SK-MEL-5 (cell line): ENCODE results near the genes CYP2S1 and ERICH4.

RAMPAGE:
- cytosol, long total RNA, result no peak
- long total RNA, result no peak
- nucleus, long total RNA, result no peak
These were observed 8.7 kb upstream of the SHKBP1 start for GRCh38 chr19:40567799-40568487.

DNA sequence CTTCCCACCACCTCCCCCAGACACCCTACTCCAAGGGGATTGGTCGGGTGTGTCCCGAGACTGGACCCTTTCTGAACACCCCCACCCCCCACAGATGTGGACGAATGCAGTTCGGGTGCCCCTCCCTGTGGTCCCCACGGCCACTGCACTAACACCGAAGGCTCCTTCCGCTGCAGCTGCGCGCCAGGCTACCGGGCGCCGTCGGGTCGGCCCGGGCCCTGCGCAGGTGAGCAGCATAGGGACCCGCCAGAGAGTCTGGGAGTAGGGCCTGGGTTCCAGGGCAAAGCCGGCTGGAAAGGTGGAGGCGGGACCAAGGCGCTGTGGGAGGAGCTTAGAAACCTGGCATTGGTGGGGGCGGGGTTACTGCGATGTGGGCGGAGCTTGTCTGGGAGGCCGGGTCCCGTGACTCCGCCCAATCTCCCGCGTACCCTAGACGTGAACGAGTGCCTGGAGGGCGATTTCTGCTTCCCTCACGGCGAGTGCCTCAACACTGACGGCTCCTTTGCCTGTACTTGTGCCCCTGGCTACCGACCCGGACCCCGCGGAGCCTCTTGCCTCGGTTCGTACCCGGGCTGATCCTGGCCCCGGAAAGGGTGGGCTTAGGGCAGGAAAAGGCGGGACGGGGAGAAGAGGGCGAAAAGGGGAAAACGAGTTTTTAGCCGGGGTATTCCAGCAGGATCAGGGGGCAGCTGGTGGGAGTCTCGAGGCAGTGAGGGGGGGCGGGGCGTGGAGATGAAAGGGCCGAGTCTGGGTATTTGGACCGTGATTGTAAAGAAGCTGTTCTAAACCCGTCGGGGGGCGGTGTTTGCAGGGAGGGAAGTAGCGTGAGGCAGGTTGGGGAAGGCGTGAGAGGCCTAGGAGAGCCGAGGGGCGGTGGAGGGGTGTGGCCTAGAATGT lies 12.1 kb downstream of the LTBP4 start:
RAMPAGE:
- cytosol, long total RNA, result no peak
- long total RNA, result no peak
- nucleus, long total RNA, result no peak

GRCh38 chr19:40685020-40686071 lies 5.1 kb downstream of the NUMBL start:
RAMPAGE:
- cytosol, long total RNA, result no peak
- long total RNA, result no peak
- nucleus, long total RNA, result no peak

DNA sequence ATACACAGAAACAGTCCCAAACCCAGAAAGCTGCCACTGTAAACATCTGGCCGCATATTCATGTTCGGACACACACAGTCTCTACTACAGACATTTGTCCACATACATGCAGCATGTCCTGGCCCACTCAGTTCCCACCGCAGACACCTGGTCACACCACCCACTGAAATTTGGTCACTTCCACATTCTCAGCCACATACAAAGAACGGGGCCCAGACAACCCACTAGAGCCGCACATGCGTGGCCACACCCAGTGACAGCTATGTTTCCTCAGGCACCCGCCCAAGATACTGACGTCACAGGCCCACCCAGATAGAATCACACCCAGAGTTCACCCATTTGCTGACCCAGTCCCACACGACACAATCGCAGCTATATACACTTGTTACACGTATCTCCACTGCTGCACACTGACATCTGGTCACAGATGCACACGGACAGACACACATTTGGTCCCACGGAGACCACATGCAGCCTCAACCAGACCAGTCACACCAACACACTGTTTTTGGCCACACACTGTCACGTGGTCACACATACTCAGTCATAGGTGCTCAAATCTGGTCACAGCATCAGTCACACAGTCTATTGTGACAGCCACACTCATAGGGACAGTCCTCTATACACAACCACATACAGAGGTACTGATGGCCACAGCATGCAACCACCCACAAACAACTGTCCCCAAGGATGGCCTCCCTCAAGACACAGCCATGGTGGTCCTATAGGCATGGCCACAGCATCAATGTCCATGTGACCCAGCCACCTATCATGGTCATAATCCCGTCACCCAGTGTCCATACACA lies 2.8 kb downstream of the NUMBL start:
RAMPAGE:
- cytosol, long total RNA, result no peak
- long total RNA, result no peak
- nucleus, long total RNA, result no peak

DNA sequence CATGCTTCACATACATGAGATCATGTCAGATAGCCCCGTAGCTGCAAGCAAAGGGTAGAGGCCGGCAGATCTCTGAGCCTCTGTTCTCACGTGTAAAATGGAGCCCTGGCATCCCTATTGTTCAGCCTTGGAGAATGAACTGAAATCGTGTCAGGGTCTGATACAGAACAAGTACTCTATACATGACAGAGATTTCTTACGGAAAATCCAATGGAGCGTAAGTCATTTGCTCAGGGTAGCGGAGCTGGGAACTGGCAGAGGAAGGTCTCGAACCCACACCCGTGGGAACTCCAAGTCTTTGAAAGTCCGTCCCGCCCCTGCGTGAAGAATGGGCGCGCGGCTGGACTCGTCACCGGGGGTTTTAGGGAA lies 315 bp downstream of the COQ8B start:
RAMPAGE:
- cytosol, long total RNA, result no peak
- long total RNA, result no peak
- nucleus, long total RNA, result no peak

DNA sequence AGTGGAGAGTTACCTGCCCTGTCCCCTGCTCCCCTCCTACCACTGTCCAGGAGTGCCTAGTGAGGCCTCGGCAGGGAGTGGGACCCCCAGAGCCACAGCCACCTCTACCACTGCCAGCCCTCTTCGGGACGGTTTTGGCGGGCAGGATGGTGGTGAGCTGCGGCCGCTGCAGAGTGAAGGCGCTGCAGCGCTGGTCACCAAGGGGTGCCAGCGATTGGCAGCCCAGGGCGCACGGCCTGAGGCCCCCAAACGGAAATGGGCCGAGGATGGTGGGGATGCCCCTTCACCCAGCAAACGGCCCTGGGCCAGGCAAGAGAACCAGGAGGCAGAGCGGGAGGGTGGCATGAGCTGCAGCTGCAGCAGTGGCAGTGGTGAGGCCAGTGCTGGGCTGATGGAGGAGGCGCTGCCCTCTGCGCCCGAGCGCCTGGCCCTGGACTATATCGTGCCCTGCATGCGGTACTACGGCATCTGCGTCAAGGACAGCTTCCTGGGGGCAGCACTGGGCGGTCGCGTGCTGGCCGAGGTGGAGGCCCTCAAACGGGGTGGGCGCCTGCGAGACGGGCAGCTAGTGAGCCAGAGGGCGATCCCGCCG lies 1.8 kb downstream of the EGLN2 start:
RAMPAGE:
- cytosol, long total RNA, result no peak
- long total RNA, result no peak
- nucleus, long total RNA, result no peak

DNA sequence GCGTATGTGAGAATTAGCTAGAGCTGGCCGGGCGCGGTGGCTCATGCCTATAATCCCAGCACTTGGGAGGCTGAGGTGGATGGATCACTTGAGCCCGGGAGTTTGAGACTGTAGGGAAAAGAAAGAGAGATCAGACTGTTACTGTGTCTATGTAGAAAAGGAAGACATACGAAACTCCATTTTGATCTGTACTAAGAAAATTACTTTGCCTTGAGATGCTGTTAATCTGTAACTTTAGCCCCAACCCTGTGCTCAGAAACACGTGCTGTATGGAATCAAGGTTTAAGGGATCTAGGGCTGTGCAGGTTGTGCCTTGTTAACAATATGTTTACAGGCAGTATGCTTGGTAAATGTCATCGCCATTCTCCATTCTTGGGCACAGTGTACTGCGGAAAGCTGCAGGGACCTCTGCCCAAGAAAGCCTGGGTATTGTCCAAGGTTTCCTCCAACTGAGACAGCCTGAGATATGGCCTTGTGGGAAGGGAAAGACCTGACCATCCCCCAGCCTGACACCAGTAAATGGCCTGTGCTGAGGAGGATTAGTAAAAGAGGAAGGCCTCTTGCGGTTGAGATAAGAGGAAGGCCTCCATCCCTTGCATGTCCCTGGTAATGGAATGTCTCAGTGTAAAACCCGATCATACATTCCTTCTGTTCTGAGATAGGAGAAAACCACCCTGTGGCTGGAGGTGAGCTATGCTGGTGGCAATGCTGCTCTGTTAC lies 23.7 kb downstream of the EGLN2 start:
RAMPAGE:
- cytosol, long total RNA, result no peak
- long total RNA, result no peak
- nucleus, long total RNA, result no peak

GRCh38 chr19:40959095-40959477 lies 32.0 kb upstream of the CYP2B6 start:
RAMPAGE:
- cytosol, long total RNA, result no peak
- long total RNA, result no peak
- nucleus, long total RNA, result no peak

DNA sequence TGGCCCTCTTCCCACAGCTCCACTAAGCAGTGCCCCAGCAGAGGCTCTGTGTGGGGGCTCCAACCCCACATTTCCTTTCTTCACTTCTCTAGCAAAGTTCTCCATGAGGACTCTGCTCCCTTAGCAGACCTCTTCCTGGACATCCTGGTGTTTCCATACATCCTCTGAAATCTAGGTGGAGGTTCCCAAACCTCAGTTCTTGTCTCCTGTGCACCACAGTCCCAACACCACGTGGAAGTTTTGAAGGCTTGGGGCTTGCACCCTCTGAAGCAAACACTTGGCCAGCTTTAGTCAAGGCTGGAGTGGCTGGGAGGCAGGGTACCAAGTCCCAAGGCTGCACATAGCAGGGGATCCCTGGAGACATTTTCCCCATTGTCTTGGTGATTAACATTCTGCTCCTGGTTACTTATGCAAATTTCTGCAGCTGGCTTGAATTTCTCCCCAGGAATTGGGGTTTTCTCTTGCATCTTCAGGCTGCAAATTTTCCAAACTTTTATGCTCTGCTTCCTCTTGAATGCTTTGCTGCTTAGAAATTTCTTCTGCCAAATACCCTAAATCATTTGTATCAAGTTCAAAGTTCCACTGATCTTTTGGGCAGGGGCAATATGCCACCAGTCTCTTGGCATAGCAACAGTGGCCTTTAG lies 10.3 kb upstream of the CYP2B6 start:
RAMPAGE:
- cytosol, long total RNA, result no peak
- long total RNA, result no peak
- nucleus, long total RNA, result no peak

GRCh38 chr19:41128070-41128238 lies 13.7 kb downstream of the CYP2F1 start:
RAMPAGE:
- cytosol, long total RNA, result no peak
- long total RNA, result no peak
- nucleus, long total RNA, result no peak

GRCh38 chr19:41192691-41193701 lies at the start of gene CYP2S1:
CYP2S1 (plus strand) TSS chr19:41193219.
RAMPAGE:
- cytosol, long total RNA, result no peak
- long total RNA, result no peak
- nucleus, long total RNA, result no peak

DNA sequence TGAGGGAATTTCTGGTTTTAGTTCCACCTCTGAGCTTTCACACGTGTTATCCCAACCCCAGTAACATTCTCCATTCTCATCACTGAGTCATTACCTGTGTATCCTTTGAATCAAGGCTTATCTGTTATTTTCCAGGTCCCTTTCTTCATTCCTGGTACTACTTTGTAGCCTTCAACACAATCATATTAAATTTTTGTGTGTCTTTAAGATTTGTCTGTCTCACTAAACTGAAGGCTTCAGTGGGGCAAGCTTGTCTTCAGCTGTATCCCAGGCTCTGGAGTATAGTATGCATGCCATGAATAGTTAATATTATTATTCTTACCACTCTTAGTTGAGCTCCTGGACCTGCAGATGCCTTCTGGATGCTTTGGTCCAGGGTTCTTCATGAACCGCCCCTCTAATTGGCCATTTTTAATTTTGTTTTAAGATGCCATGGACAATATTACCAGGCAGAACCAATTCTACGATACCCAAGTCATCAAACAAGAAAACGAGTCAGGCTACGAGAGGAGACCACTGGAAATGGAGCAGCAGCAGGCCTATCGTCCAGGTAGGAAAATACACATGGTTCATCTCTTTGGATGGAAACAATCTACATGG lies 3.7 kb downstream of the HNRNPUL1 start:
RAMPAGE:
- cytosol, long total RNA, result no peak
- long total RNA, result no peak
- nucleus, long total RNA, result no peak

DNA sequence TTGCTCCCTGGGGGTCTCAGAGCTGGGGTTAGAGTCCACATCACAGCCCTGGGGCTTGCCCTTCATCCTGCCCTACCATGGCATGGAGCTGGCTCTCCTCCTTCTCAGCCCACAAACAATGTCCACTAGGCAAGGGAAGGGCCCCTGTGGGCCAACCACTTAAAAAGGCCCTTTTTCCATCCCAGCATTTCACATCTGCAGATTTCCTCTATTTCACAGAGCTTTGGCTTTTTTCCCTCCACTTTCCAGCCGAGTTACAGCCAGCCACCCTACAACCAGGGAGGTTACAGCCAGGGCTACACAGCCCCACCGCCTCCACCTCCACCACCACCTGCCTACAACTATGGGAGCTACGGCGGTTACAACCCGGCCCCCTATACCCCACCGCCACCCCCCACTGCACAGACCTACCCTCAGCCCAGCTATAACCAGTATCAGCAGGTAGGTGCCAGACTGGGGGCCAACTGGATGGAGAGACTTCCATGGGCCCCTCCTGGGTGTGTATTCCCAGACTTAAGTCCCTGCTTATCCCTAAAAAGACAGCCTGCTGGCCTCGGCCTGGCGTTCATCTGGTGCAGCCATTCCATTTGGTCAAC lies 4.4 kb upstream of the CCDC97 start:
RAMPAGE:
- cytosol, long total RNA, result no peak
- long total RNA, result no peak
- nucleus, long total RNA, result no peak

RAMPAGE:
- cytosol, long total RNA, result no peak
- long total RNA, result no peak
- nucleus, long total RNA, result no peak
These were observed 6.1 kb downstream of the CCDC97 start for GRCh38 chr19:41315933-41316593.

RAMPAGE:
- cytosol, long total RNA, result no peak
- long total RNA, result no peak
- nucleus, long total RNA, result no peak
These were observed 10.2 kb downstream of the CCDC97 start for GRCh38 chr19:41320277-41320521.

DNA sequence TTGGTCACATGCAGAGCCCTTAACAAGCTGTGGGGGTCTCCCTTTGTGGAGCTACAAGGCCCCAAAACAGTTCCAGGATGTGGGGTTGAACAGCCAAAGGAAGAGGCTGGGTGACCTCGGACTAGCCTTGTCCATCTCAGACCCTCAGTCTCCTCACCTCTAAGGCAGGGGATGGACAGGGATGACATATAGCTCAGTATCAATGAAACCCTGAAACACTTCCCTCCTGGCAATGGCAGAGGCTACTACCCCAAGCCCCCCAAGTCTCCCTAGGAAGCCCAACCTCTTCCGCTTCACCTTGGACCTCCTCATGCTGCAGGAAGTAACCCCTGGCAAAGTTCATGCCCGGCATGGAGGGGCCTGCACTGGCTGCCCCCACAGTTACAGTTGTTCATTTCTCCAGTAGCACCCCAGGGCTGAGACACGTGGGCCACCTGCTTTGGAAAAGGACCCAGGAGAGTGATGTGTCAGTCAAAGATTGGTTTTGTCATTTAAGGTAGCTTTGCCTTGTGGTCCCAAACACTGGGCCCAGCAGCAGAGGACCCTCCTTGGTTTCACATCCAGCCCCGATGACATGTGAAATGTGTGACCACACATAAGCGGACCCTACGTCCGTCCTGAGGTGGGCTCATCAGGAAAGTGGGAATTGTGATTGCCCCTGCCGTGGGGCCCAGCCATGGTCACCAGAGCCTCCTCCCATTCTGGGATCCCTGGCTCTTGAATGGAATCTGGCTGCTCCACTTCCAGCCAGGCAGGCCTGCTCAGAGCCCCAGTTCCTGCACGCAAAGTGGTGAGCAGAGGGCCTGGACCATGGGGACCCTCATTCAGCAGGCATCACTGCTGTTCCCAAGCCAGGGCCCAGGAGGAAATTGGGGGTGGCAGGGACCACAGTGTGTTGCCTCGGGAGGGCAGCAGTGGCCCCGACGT lies 10.8 kb downstream of the CCDC97 start:
RAMPAGE:
- cytosol, long total RNA, result no peak
- long total RNA, result no peak
- nucleus, long total RNA, result no peak

DNA sequence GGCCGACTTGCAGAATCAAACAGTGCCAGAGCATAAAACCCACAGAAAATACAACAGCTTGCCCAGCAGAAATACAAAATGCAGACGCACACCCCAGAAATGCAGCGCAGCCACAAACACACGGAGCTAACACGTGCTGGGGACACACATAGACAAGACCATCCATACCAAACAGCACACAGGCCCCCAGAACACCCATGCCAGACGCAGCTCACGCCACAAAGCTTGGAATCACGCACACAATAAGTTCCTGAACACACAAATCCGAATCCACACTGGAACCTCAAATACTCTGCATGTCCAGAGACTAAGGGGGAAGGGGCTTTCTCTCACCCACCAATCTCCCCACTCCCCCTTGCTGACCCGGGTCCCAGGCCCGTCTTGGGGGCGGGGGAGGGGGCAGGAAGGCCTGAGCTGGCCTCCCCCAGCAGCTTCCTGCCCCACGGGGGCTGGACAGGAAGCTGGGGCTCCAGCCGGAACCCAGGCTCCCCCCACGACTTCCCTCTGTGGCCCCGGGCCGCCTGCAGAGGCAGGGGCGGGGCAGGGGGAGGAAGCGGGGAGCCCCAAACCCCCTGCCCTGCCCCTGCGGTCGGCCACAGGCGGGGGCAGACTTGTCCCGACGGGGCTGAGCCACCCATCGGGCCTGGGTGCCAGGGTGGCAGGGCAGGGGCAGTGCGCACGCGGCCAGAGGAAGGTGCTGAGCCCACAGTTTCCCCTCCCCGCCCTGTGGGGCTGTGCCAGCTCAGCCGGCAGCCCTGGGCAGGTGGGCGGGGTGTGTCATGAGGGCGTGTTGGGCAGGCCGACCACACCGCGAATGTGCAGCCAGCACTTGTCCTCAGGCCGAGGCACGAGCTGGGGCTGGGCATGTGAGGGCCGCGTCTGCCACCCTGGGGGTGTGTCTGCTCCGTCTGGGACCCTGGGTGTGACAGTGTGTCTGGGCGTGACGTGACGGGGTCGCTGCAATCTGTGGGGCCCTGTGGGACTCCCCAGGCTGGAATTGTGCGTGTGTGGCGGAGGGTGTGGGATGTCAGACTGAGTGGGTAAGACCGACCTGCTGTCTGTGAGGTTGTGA lies 17.5 kb downstream of the CCDC97 start:
RAMPAGE:
- cytosol, long total RNA, result no peak
- long total RNA, result no peak
- nucleus, long total RNA, result no peak

RAMPAGE:
- cytosol, long total RNA, result no peak
- long total RNA, result no peak
- nucleus, long total RNA, result no peak
These were observed 835 bp downstream of the TGFB1 start for GRCh38 chr19:41352653-41353521.

GRCh38 chr19:41407086-41407988 lies 9.7 kb downstream of the BCKDHA start:
RAMPAGE:
- cytosol, long total RNA, result no peak
- long total RNA, result no peak
- nucleus, long total RNA, result no peak

GRCh38 chr19:41442873-41443315 lies at the start of gene ERICH4:
ERICH4 (plus strand) TSS chr19:41443156.
RAMPAGE:
- cytosol, long total RNA, result no peak
- long total RNA, result no peak
- nucleus, long total RNA, result no peak